Neural cell (in vitro differentiated cells): ENCODE measurements around the genes REST, EPHA5 and UBA6.

GRCh38 chr4:56757302-56758685, 63.7 kb downstream of the SPINK2 start:
- RAMPAGE, long total RNA, result no peak

DNA sequence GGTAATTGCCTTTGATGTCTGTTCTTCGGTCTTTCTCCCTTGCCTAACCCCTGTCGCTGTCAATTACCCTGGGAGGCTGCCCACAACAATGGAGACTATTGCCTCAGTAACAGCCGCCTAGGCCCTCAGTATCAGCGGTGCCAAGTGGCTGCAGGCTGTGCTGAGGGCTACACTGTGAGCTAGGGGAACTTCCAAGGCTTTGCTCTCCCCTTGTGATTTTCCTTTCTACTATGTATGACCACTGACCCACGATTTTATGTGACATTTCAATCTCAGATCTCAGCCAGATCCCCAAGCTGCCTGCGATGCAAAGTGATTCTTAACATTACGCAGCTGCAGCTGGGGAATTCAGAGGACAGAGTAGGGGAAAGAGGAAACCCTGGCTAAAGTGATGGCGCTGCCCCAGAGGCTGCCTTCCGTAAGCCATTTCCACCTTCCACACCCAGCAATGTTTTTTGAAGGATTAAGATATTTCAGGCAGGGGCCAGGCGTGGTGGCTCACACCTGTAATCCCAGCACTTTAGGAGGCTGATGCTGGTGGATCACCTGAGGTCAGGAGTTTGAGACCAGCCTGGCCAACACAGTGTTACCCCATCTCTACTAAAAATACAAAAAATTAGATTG, 36.1 kb upstream of the REST start:
- RAMPAGE, long total RNA, result no peak

DNA sequence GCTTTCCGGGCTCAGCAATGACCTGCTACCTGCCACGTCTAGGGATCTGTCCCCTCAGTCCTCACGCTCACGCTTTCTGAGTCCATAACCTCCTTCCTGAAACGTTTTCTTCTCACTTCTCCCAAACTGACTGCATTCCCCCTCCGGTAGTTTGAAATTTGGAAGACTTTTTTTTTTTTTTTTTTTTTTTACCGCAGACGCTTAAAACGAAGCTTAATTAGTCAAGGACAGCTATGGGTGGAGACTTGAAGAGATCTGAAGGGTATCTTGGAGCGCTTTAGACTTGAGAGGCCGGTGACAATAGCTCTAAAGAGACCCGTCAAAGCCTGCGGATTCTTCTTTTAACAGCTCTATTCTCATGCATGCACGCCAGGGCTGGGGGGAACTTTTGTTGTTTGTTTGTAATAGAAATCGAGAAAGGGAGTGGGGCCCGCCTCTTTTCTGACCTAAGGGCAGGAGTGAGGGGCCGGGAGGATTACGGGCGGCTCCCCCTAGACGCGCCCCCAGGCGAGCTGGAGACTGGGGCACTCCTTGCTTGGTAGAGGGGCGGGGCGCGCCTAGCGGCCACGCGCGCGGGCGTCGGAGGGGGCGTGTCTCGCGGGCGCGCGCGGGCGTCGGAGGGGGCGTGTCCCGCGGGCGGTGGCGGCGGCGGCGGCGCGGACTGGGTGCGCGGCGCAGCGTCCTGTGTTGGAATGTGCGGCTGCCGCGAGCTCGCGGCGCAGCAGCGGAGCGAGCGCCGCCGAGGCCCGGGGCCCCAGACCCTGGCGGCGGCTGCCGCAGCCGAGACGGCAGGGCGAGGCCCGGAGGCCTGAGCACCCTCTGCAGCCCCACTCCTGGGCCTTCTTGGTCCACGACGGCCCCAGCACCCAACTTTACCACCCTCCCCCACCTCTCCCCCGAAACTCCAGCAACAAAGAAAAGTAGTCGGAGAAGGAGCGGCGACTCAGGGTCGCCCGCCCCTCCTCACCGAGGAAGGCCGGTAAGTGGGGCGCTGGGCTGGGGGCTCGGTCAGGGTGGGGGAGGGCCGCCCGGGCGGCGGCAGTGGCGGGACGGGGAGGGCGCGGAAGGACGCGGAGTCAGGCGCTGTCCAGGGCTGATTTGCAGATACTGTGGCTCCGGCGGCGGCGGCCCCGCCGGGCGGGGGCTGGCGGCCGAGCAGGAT, at the start of gene REST:
TSS of gene REST (plus strand) at position 666 of the 1,162 bp plus-strand sequence.
- RAMPAGE, long total RNA, result no peak

- RAMPAGE, long total RNA, result no peak
These were observed 38.8 kb downstream of the IGFBP7 start for GRCh38 chr4:57071144-57071932.

DNA sequence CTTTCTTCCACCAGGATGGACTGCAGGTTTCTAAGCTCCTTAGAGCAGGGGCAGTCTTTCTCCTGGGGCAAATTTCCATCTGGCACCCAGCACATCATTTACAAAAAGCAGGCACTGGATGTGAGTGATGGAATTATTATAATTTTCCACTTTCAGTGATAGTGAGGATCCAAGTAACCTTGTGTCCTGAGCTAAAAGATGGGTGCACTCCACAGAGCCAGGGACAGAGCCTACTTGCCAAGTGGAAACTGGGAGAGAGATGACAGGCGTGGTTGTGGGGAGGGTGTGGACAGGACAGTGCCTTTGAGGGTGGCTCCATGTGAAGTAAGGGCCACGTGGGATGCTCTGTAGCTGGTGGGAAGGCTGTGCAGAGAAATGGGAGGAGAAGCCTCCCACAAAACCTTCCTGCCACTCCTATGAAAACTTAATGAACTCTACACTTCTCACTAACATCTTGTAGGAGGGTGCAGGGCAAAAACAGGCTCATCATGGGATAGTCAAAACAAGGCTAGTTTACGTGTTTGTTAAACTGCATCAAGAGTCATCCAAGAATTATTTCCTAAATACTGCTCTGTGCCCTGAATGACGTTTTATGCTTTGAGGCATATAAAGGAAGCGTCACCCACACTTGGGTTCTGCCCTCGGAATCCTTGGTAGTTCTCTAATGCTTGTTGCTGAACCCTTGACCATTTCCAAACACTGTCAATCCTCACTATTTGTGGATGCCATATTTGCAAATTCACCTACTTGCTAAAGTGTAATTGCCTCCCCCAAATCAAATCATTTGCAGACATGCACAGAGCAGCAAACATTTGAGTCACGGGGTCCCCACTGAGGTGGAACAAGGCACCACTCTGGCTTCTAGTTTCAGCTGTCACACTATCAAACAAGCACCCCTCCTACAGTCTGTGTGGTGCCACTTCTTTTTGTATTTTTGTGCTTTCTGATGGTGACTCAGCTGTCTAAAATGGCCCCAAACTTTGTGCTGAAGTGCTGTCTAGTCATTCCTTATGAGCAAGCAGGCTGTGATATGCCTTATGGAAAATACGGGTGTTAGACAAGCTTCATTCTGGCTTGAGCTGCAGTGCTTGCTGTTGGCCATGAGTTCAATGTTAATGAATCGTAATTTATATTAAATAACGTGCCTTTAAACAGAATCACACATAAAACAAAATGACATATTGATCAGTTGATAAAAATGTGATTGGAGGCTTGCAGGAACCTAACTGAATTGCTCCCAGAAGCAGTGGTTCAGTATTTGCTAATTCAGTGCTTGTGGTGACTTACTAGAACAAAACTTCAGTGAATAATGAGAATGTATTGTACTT, 15.6 kb downstream of the IGFBP7 start:
- RAMPAGE, long total RNA, result no peak

DNA sequence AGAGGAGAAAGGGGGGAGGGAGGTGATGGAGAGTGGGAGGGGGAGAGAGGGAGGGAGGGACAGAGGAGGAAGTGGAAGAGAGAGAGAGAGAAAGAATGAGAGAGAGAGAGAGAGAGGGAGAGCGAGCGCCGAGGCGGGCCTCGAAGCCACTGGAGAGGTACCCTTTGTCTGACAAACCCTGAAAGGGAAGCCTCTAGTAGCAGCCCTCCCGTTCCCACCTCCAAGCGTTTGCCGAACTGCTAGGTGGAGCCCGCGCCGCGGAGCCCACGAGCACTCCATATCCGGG, 226 bp upstream of the ADGRL3 start:
- RAMPAGE, long total RNA, result no peak

DNA sequence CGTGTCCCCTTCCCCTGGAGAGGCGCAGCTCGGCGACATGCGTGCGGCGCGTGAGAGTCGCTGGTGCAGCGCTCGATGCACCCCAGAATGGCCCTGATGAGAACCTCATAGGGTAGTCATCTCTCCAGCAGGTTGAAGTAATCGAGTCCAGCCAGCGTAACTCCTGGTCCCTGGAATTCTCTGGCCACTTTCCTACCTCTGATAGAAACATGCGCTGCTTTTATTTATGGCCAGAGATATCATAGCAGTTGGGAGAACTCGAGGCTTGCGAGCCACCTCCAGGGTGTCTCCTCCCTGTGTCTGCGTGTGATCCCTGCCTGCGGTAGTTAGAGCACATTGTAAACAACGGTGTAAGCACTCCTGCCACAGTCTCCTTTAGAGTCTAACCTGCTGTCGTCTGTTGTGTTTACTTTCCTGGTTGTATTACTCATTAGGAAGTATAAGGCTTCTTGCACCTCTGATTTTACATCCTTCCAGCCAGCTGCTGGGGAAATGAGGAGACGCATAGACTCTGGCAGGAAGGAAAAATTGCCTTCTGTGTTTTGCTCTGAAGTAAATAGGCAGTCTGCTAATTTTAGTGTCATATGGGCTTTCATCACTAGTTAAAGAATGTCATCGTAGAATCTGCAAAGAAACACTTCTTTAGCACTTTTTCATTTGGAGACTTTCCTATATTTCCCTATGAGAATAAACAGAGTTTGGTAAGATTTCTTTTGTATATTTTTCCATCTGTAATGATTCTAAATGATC, 3.1 kb downstream of the ADGRL3 start:
- RAMPAGE, long total RNA, result no peak

- RAMPAGE, long total RNA, result no peak
These were observed 345.8 kb downstream of the ADGRL3 start for GRCh38 chr4:61545792-61546415.

- RAMPAGE, long total RNA, result no peak
These were observed 446.5 kb downstream of the ADGRL3 start for GRCh38 chr4:61646607-61646993.

- RAMPAGE, long total RNA, result no peak
These were observed 933.9 kb downstream of the ADGRL3 start for GRCh38 chr4:62134002-62134396.

- RAMPAGE, long total RNA, result no peak
These were observed 879.7 kb downstream of the TECRL start for GRCh38 chr4:63529467-63529983.

DNA sequence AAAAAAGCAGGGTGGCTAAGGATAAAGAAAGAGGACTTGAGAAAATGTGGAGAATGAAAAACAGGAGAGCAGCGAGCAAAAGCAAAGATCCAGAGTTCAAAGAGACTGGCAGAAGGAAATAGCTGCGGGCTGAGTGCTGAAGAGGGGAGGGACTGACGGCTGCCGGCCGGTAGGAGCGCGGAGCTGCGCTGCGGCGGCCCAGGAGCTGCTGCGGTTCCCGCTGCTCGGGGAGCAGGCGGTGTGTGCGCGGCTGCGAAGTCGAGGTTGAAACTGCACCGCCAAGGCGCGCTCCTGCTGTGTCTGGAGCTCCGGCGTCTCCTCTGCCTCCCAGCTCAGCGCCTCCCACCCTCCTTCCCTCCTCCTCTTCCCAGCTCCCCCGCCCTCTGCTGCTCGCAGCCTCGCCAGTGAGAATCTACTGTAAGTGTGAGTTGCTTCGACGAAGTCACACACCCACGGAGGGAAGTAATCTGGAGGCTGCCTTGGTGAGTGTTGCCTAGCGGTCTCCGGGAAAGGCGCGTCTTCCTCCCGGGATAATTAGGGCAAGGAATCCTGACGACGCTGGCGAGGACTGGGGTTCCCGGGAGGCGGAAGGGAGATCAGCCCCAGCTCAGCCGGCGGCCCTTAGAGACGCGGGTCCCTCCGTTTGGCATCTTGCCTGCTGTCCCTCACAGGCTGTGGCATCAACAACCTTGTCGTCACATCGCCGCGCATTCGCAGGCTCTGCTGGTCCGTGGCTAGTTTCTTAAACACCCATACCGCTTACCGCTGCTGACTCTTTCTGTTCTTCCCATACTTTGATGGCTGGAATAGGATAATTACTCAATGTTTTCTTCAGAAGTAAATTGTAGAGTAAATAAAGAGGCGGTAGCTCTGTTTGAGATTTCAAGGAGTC, at the start of gene EPHA5:
TSS of gene EPHA5 (minus strand) at position 298 of the 892 bp plus-strand sequence.
- RAMPAGE, long total RNA, result start-site peak on the minus strand centred at position 241 of the sequence, 169 bp wide, 1,146 and 237 reads in 2 replicates; start-site peak on the plus strand centred at position 419 of the sequence, 52 bp wide, 28 and 30 reads in 2 replicates

GRCh38 chr4:67581518-67581854, 23.0 kb downstream of the STAP1 start:
- RAMPAGE, long total RNA, result no peak

GRCh38 chr4:67700348-67701486, at the start of gene UBA6:
UBA6 (minus strand) TSS chr4:67701155.
- RAMPAGE, long total RNA, result start-site peak on the minus strand at chr4:67701125-67701163, 1,141 and 1,198 reads in 2 replicates; start-site peak on the plus strand at chr4:67701269-67701358, 1,367 and 1,298 reads in 2 replicates

DNA sequence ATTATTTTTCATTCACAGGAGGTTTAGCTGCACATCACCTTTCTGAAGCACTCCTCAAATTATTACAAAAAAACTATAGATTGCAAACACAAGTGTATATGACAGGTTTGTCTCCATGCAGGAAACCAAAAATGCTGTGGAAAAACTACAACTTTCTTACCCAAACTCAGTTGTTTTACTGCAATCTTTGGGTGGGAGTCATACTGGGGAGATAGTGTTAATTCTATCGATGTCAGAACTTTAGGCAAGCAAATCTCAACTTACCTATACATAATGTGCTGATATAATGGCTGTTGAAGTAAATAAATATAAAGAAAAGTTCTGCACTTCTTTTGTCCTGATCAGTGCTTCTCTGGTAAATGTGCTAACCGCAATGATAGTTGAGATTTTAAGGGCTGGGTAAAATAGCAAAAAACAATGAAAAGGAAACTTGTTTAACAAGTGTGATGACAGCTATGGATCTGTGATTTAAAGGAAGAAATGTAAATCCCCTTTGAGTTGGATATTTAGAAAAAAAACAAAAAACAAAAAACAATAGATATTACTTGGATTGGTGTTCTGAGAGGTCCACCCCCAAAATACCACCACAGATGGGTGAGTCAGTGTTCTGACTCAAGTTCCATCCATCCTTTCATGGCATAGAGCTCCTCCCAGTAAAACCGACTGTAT, 27.7 kb downstream of the TMPRSS11B start:
- RAMPAGE, long total RNA, result no peak

GRCh38 chr4:68328098-68328710, 21.7 kb downstream of the YTHDC1 start:
- RAMPAGE, long total RNA, result no peak

DNA sequence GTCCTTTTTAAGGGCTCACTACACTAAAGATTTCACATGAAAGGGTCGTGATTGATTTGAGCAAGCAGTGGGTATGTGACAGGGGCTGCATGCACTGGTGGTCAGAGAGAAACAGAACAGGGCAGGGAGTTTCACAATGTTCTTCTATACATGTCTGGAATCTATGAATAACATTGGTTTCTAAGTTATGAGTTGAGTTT, 119 bp upstream of the UGT2B17 start:
- RAMPAGE, long total RNA, result no peak

- RAMPAGE, long total RNA, result no peak
These were observed 257 bp upstream of the UGT2B10 start for GRCh38 chr4:68815657-68815816.

DNA sequence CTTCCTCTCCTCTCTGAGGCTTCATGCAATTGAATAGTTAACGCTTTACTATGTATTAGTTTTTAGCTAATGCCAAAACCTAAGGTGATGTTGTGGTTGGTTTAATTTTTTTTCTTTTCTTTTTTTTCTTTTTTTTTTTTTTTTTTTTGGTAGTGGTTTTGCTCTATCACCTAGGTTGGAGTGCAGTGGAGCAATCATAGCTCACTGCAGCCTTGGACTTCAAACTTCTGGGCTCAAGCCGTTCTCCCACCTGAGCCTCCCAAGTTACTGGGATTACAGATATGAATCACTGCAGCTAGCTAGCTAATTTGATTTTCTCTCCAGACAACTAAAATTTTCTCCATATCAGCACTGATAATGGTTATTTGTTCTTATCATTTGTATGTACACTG, 3.3 kb downstream of the UGT2A3 start:
- RAMPAGE, long total RNA, result no peak

- RAMPAGE, long total RNA, result no peak
These were observed 48.1 kb downstream of the UGT2A2 start for GRCh38 chr4:69591308-69591799.